ENCODE results near the genes SPTB, FUT8, PLEKHH1 and VTI1B.

GRCh38 chr14:64654203-64654958, 49.8 kb upstream of the PLEKHG3 start:
- PRO-cap, 4 experiments = no peak in any of the 4 experiments
- RAMPAGE, long total RNA, 2 experiments = no peak in any of the 2 experiments
- RRBS = no CpG with 5 or more reads among the region's 5 CpGs

DNA sequence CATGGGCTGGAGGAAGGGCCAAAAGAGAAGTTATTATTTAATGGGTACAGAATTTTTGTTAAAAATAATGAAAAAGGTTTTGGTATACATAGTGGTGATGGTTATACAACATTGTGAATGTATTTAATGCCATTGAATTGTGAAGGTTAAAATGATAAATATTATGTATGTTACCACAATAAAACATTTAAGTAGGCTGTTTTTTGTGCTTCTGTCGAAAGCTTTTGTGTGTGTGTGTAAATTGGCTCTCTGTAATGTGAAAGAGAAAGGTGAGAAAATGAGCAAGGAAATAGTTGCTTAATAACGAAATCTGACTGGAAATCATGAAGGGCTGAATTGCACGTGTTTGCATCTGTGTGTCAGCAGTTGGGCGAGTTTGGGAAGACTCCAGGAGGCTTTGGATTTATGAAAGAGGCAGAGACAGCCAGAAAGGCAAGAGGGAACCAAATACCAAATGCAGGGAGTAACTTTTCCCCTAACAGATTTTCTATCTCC, 47.3 kb upstream of the PLEKHG3 start:
- PRO-cap, 4 experiments = no peak in any of the 4 experiments
- RAMPAGE, long total RNA, 2 experiments = no peak in any of the 2 experiments
- RRBS = no CpG with 5 or more reads among the region's 4 CpGs

GRCh38 chr14:64705348-64705814, 1.2 kb downstream of the PLEKHG3 start:
- PRO-cap, 4 experiments = peak in 4 of 4 experiments; most common plus-strand start chr14:64705693 (in 4); most common minus-strand start chr14:64705633 (in 3)
- RAMPAGE, long total RNA, 2 experiments = no peak in any of the 2 experiments
- RRBS = 7% methylated on average over 6 of the region's 18 CpGs

- PRO-cap, 4 experiments = no peak in any of the 4 experiments
- RAMPAGE, long total RNA, 2 experiments = no peak in any of the 2 experiments
- RRBS = no CpG with 5 or more reads among the region's 15 CpGs
Observed at GRCh38 chr14:64734730-64735448, 30.7 kb downstream of the PLEKHG3 start.

DNA sequence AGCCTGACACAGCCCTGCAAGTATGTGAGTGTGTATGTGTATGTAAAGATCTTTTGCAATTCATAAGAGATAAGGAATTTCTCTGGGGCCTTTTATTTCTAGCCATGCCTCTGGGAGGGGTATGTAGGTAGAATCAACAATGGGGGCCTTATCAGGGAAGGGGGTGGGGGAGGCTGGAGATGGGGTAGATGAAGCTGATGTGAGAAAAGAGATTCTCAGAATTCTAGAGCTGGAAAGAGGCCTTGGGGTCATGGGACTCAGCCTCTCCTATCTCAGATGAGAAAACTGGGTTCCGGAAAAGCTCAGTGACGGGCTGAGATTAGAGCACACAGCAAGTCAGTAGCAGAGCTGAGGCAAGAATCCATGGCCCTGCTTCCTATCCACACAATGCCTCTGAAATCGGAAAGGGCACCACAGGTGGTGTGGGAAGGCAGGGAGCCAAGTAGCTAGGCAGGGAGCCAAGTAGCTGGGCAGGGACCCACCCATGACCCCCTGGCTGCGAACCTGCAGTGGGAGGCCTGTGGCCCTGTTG, 54.6 kb downstream of the PLEKHG3 start:
- PRO-cap, 4 experiments = peak in 3 of 4 experiments; most common plus-strand start position 305 of the sequence (in 3)
- RAMPAGE, long total RNA, 2 experiments = no peak in any of the 2 experiments
- RRBS = no CpG with 5 or more reads among the region's 4 CpGs

- PRO-cap, 4 experiments = no peak in any of the 4 experiments
- RAMPAGE, long total RNA, 2 experiments = no peak in any of the 2 experiments
- RRBS = no CpG with 5 or more reads among the region's 24 CpGs
Observed at GRCh38 chr14:64766564-64767288, 62.5 kb downstream of the PLEKHG3 start.

- PRO-cap, 4 experiments = no peak in any of the 4 experiments
- RAMPAGE, long total RNA, 2 experiments = no peak in any of the 2 experiments
- RRBS = no CpG with 5 or more reads among the region's 8 CpGs
Observed at GRCh38 chr14:64841044-64841773, 38.5 kb downstream of the SPTB start.

DNA sequence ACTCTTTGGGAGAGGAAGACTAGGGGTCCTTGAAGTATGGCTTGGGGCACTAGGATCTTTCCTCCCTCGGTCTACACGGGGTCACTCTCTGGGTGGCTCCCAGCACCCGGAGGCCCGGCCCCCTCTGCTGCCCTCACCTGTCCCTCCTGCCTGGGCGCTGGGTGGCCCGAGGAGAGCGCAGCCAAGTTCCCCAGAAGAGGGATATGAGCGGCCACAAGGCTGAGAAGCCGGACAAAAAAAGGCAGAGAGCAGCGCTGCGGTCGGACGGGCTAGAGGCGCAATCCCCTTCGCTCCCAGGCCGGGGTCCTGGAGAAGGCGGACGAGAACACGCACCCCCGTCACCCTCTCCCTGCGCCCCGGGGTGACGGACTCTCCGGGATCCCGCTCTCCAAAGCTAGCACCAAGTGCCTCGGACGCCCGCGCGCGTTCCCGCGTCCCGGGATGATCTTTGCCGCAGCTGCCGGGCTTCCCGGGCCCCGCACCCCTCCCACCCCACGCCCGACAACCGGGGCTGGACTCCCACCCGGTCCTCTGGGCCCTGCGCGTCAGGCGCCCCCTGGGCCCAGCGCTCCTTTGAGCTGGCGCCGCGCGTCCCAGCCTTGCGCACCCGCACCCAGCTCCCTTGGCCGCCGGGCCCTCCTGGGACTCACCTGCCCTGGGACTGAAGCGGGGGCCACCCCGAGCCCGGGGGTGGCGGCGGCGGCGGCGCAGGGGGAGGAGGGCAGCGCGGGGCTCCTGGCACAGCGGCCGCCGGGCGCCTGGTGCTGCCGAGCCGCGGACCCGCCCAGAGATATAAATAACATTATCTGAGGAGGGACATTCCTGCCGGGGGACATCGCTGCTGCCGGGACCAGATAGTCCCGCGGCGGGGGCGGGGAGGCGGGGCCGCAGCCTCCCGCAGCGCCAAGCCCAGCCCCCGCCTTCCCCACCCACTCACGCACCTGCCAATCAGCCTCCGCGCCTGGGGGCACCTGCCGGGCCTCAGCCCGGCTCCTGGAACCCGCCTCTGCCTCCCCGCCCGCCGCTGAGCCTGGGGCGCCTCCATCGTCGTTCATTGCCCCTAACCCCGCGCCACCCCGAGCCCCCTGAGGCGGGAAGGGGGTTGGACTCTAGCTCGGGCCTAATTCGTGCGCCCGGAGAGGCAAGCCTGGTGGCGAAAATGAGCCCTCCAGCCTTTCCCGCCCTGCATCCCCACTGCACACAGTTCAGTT, at the start of gene SPTB:
Gene SPTB, minus strand, starts transcription at position 766 of the 1,211 bp plus-strand sequence.
- PRO-cap, 4 experiments = peak in 1 of 4 experiments; most common minus-strand start position 766 of the sequence (in 1)
- RAMPAGE, long total RNA, 2 experiments = no peak in any of the 2 experiments
- RRBS = 2% methylated on average over 58 of the region's 106 CpGs

DNA sequence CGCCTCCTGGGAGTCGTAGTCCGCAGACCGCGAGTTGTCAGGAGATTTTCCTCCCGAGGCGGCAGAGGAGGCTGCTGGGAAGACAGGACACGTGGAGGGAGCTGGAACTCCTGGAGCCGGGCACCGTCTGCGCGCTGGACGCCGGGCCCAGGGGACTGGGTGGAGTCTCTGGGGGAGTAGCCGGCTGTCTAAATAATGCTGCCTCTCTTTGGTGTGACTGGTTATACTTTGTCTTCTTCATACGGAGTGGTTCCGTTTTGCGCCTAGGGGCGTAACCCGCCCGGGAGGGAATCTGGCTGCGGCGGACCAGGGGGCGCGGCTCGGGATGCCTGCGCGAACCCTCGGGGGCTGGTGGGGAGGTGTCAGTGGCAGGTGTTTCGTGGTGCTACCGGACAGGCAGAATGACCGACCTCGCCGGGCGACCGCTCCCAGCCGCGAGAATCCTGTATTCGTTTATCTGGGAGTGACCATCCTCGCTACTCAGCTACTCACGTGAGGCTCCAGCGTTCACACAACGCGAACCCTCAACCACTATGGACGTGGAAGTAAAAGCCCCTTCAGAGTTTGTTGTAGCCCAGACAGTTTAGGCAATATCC, 554 bp upstream of the MAX start:
- PRO-cap, 4 experiments = peak in 4 of 4 experiments; most common plus-strand start position 64 of the sequence (in 4); most common minus-strand start position 197 of the sequence (in 1)
- RAMPAGE, long total RNA, 2 experiments = no peak in any of the 2 experiments
- RRBS = 2% methylated on average over 11 of the region's 45 CpGs

DNA sequence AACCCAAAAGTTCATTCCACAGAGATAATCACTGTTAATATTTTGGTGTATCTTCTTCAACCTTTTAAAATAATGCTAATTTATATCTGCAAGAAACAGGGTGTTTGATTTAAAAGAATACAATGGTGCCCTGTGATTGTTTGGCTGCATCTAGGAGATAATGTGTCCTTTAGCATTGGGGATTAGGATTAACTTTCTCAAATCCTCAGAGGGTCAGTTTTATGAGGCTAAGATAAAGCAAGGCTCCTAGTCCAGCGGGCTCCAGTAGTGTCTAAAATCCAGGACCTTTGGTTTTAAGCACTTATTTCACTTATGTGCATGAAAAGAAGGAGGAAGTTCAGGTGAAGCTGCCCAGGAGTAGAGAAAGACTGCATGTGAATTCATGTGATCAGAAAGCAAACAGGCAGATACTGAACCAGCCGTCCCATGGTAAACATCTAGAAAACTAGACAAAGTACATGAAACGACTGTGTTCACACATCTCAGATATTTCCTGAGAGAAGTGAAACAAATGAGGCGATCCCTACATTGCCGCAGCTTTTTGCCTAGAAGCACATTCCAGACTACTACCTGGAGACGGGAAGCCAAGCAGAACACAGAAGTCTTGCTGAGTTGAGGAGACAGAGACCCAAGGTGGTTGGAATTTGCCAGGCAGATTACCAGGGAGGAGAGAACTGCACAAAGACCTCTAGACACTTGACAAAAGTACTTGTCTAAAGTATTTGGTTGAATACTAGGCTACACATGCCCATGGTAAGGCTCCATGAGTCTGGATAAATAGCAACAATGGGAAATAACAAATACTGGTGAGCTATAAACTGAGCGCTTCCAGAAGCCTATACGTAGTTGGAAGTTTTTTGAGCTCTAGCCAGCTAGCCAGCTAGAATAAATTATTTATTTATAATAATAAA, 129.2 kb upstream of the MAX start:
- PRO-cap, 4 experiments = no peak in any of the 4 experiments
- RAMPAGE, long total RNA, 2 experiments = no peak in any of the 2 experiments
- RRBS = no CpG with 5 or more reads among the region's 8 CpGs

GRCh38 chr14:65255328-65255875, 153.1 kb upstream of the MAX start:
- PRO-cap, 4 experiments = no peak in any of the 4 experiments
- RAMPAGE, long total RNA, 2 experiments = no peak in any of the 2 experiments
- RRBS = no CpG with 5 or more reads among the region's 7 CpGs

DNA sequence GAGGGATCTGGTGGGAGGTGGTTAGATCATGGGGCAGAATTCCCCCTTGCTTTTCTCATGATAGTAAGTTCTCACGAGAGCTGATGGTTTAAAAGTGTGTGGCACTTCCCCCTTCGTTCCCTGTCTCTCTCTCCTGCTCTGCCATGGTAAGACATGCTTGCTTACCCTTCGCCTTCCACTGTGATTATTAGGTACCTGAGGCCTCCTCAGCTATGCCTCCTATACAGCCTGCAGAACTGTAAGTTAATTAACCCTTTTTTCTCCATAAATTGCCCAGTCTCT, 115.6 kb upstream of the FUT8 start:
- PRO-cap, 4 experiments = no peak in any of the 4 experiments
- RAMPAGE, long total RNA, 2 experiments = no peak in any of the 2 experiments
- RRBS = no CpG with 5 or more reads among the region's 3 CpGs

GRCh38 chr14:65412666-65413368, at the start of gene FUT8:
Gene FUT8 (plus strand): TSS chr14:65412730.
- PRO-cap, 4 experiments = peak in 4 of 4 experiments; most common plus-strand start chr14:65412730 (in 4); most common minus-strand start chr14:65413017 (in 2)
- RAMPAGE, long total RNA, 2 experiments = no peak in any of the 2 experiments
- RRBS = 1% methylated on average over 41 of the region's 88 CpGs

DNA sequence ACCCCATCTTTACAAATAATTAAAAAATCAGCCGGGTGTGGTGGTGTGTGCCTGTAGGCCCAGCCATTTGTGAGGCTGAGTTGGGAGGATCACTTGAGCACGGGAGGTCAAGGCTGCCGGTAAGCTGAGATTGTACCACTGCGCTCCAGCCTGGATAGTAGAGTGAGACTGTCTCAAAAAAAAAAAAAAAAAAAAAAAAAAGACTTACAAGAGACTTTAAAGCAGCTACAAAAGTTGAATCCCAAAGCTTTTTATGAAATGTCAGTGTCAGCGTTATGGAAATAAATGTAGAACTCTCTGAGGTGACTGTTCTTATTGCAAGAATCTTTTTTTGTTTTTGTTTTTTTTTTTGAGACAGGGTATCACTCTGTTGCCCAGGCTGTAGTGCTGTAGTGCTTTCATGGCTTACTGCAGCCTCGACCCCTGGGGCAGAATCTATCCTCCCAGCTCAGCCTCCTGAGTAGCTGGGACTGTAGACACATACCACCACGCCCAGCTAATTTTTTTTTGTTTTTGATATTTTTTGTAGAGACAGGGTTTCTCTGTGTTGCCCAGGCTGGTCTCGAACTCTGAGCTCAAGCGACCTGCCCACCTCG, 17.3 kb downstream of the FUT8 start:
- PRO-cap, 4 experiments = no peak in any of the 4 experiments
- RAMPAGE, long total RNA, 2 experiments = no peak in any of the 2 experiments
- RRBS = no CpG with 5 or more reads among the region's 10 CpGs

DNA sequence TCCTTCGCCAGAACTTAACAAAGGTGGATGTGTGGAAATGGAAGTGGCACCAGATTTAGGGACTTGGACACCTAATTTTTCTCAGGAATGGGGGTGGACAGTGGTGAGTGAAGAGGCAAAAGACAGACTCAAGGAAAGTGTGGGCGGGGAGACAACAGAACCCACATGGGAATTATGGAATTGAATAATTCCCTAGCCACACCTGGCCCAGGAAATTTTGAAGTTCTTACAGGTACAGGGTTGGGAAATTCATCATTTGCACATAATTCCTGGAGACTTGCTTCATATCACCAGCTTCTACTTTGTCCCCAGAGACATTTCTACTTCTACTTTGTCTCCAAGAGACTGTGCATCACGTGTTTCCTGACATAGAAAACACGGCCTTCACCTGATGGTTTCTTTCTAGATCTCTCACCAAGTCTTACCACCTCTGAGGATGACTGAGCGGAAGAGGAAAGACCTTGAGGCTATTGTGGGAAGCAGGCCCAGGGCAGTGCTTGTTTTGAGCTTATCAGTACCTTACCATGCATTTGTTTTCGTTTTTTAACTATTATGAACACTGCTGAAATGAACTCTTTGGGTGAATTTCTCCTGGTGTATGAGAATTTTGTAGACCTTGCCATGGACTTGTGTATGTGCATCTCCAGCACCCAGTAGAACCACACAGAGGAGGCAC, 434.4 kb downstream of the FUT8 start:
- PRO-cap, 4 experiments = no peak in any of the 4 experiments
- RAMPAGE, long total RNA, 2 experiments = no peak in any of the 2 experiments
- RRBS = no CpG with 5 or more reads among the region's 6 CpGs

GRCh38 chr14:65850358-65850713, 437.8 kb downstream of the FUT8 start:
- PRO-cap, 4 experiments = no peak in any of the 4 experiments
- RAMPAGE, long total RNA, 2 experiments = no peak in any of the 2 experiments
- RRBS = no CpG with 5 or more reads among the region's 5 CpGs

DNA sequence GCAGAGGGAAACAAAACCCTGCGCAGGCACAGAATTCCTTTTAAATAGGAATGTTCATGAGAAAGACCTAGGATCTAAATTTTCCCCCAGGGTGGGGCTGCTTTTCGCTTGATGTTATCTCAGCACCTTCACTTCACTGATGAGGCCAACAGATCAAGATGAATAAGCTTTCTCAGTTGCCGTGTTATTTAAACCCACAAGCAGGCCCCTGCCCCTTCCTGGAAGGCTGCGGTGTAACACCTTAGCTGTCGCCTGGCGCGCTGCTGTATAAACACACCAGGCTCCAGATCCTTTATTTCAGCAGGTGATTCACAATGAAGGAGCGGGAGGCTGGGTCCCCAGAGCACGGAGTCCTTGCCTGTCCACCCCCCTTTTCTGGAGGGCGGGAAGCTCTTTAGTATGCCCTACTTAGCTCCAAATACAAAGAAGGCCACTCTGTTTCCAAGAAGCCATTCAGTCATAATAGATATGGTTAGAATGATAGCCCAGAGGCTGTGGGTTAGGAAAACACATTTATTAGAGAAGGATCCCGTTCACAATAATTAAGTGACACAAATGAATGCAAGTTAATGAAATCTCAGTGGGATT, 515.4 kb downstream of the FUT8 start:
- PRO-cap, 4 experiments = no peak in any of the 4 experiments
- RAMPAGE, long total RNA, 2 experiments = no peak in any of the 2 experiments
- RRBS = no CpG with 5 or more reads among the region's 11 CpGs

DNA sequence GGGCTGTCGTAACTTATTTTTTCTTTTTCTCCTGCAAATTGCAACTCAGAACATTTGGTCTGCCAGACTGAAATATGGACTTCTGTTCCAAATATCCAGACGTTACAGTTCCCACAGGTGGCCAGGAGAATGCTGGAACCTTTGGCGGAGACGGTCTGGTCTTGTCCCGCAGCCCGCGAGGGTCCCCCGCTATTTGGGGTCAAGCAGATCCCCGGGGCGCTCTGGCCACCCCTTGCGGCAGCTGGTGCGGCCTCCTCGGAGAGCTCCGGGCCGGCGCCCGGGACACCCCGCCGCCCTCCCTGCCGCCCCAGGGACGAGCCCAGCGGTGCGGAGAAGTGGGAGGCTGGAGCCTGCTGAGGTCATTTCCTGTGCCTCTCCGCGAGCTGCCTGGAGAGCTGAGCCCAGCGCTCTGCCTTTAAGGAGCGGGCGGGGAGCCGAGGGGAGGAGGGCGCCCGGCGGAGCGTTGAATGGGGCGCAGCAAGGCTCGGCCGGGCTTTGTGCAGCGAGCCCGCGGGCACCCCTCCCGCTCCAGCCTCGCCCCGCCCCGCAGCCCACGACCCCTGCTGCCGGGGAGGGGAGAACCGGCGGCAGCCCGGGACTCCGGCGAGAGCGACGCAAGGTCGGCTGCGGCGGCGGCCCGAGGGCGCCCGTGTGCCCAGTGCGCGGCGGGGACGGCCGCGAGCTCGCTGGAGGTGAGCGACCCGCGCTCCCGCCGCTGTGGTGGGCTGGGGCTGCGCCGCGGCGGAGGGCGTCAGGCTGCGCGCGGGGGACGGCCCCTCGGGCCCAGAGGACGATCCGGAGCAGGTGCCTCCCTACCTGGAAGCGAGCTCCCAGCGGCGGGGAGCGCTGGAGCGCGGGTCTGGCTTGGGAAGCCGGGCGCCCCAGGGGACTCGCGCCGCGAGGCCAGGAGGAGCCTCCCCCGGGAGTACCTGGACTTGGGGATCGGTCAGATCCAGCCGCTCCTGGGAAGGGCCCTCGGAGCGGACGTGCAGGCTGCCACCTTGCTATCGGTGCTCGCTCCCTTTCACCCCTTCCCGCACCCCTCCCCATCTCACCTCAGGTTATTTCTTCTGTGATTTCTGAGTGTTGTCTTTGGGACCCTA, at the start of gene PLEKHH1:
Gene PLEKHH1, plus strand, starts transcription at position 584 of the 1,103 bp plus-strand sequence.
- PRO-cap, 4 experiments = peak in 4 of 4 experiments; most common plus-strand start position 418 of the sequence (in 4); most common minus-strand start position 309 of the sequence (in 4)
- RAMPAGE, long total RNA, 2 experiments = no peak in any of the 2 experiments
- RRBS = 2% methylated on average over 27 of the region's 104 CpGs

DNA sequence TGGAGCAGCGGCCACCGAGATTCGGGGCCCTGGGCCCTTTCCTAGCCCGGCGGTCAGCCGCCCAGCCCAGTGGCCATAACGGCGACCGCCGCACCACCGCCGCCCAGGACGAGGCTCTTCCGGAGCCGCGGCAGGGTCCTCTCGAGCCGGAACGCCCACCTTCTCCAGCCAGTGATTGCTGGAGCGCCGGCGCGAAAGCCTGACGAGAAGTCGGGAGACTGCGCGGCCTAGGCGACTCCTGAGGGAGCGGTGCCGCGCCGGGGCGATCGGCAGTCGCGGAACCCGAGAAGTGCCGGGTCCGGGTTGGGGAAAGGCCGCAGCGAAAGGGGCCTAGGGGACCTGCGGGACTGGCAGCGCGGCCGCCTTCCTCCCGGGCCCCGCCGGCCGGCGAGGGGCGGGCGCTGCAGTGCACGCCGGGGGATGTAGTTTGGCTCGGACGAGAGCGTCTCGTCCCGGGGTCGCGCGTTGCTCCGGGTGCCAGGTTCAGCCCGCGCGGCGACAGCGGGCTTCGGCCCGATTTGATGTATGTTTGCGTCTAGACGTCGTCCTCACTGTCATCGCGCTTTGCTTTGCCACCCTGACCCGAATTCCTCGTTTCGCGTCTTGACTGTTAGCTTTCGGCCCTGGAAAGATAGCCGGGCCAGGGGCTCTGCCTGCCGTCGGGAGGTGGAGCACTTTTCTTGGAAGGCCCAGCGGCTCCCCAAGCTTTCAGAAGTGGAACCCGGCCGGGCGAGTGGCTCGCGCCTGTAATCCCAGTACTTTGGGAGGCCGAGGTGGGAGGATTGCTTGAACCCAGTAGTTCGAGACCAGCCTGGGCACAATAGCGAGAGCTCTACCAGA, at the start of gene VTI1B:
Gene VTI1B, minus strand, starts transcription at position 129 of the 840 bp plus-strand sequence.
- PRO-cap, 4 experiments = peak in 4 of 4 experiments; most common plus-strand start position 450 of the sequence (in 3); most common minus-strand start position 129 of the sequence (in 4)
- RAMPAGE, long total RNA, 2 experiments = start-site peak on the minus strand in 2 of 2 experiments, centred at positions 101 to 104 of the sequence, 48 to 1,233 reads per replicate
- RRBS = 1% methylated on average over 44 of the region's 92 CpGs

GRCh38 chr14:67694649-67695249, 815 bp downstream of the RDH11 start:
- PRO-cap, 4 experiments = peak in 3 of 4 experiments; most common plus-strand start chr14:67694928 (in 1); most common minus-strand start chr14:67694822 (in 3)
- RAMPAGE, long total RNA, 2 experiments = no peak in any of the 2 experiments
- RRBS = no CpG with 5 or more reads among the region's 15 CpGs